A549 (cell line): ENCODE results near the gene P2RY1.

DNA sequence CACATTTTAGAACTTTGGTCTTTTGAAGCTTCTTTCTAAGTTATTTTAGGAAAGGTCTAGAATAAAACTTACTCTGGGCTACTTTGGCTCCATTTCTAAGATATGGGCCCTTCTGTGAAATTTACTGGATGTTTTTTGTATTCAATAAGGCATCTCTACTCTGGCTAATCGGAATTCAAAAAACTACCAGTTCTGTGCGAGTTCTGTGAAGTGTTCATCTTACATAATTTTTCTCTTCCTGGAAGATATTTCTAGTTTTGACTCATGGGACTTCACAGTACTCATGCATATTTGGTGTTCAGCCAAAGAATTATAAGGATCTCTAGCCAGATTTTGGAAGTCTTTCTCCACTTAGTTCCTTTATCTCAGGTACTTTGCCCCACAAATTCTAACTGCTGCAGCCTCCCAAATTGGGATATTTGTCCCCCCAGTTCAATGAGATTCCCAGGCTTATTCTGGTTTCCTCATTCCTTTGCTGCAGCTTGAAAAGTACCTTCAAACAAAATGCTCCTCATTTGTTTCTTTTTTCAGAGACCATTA is 46.4 kb upstream of the MBNL1 start:
- PRO-cap: no peak
CAGE:
- cytosol, long polyA plus RNA: no peak
- long polyA plus RNA: no peak
- nucleus, long polyA plus RNA: no peak

DNA sequence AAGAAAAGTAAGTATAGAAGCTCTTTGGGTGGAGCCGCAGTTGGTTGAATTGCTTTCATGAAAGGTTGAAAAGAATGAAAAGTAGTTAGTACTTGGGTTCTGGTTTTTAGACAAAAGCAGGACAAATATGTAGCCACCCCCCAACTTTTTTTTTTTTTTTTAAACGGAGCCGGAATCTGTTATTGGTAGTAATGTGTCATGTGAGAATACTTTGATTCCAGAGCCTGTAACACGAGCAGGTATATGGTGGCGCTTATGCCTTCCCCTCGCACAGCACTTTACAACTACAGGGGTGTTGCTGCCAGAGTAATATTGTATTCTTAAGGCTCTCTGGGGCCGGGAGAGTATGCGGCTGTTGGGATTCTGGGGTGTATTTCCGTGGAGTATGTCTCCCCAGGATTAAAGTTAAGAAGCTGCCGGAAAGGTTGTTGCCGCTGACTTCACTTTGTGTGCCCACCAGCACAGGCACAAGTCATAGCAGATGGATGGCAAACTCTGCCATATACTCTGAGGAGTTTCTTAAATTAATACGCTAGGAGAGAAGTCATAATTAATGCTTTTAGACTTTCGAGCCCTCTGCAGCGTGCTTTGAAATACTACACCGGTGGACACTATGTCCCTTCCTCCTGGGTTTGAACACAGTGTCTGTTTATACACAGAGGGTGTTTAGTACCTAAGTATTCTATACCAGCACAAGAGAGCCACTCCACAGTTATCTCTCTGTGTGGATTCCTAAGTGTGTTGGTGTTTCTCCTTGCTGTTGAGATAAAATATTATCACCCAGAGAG is 1.2 kb downstream of the MBNL1 start:
- PRO-cap: no peak
CAGE:
- cytosol, long polyA plus RNA: no peak
- long polyA plus RNA: no peak
- nucleus, long polyA plus RNA: no peak

DNA sequence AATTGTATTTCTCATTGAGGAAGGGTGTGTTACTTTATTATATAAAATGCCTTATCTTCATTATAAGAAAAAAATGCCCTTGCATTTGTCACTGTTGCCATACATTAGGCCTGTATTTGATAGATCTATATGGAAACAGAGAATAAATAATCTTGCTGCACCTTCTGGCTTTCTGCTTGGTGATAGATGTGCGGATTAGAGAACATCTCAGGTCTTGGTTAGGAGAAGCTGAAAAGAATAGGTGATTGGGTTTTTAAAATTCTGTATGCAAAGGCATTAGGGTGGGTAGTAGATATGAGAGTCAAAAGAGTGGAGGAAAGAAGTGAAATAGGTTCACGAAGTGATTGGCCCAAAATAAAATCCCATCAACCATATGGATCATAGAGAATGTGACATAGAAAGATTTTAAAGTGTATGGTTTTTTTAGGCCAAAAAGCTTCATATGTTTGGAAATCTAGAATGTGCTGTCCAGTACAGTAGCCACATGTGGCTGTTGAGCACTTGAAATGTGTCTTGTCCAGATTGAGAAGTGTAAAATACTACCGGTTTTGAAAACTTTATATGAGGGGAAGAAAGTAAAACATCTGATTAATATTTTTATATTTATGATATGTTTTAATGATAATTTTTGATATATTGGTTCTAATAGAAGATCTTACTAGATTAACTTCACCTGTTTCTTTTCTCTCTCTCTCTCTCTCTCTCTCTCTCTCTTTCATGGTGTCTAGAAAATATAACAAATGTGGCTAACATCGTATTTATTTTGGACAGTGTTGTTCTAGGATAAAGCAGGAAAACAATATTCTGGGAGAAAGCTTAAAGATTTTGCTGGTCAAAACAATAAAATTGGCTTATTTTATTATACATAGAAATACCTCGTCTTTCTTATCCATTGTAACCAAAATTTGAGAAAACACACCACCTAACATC is 2.9 kb downstream of the MBNL1 start:
- PRO-cap: no peak
CAGE:
- cytosol, long polyA plus RNA: no peak
- long polyA plus RNA: no peak
- nucleus, long polyA plus RNA: no peak

DNA sequence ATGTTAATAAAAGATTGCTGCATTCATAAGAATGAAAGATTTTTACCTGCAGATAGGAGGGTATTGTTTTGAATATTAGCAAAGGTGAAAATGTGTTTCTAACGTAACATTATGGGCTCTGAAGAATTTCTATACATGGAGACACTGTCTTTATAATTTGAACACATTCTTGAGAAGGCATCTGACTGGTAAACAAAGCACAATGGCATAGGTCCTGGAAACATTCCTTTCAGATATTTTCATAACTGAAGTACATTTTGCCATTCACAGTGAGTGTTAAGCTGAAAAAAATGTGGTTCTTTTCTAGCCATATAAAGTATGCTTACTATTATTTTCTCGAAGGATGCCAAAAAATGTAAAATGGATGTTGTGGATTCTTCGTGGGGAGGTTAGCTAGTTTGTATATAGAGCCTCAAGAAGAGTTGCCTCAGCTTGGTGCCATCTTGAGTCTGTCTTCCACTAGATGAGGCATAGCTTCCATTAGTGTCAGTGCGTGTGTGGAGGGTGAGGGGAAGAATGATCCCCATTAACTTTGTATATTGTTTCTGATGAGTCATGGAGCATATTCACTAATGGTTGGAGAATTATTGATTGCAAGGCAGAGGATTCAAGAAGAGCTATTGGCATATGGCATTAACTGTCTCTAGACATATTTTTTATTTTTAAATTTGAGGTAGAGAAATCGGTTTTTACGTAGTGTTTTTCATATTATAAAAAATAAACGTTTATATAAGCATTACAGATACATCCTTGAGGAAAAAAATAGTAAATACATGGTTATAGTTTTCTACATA is 4.1 kb downstream of the MBNL1 start:
- PRO-cap: no peak
CAGE:
- cytosol, long polyA plus RNA: no peak
- long polyA plus RNA: no peak
- nucleus, long polyA plus RNA: no peak

- PRO-cap: no peak
CAGE:
- cytosol, long polyA plus RNA: no peak
- long polyA plus RNA: no peak
- nucleus, long polyA plus RNA: start-site peak on the plus strand at chr3:152276581-152276648, 23 and 55 reads in 2 replicates
These were observed 7.8 kb downstream of the MBNL1 start for GRCh38 chr3:152276485-152276948.

- PRO-cap: no peak
CAGE:
- cytosol, long polyA plus RNA: no peak
- long polyA plus RNA: no peak
- nucleus, long polyA plus RNA: no peak
These were observed 27.0 kb downstream of the MBNL1 start for GRCh38 chr3:152295294-152296632.

DNA sequence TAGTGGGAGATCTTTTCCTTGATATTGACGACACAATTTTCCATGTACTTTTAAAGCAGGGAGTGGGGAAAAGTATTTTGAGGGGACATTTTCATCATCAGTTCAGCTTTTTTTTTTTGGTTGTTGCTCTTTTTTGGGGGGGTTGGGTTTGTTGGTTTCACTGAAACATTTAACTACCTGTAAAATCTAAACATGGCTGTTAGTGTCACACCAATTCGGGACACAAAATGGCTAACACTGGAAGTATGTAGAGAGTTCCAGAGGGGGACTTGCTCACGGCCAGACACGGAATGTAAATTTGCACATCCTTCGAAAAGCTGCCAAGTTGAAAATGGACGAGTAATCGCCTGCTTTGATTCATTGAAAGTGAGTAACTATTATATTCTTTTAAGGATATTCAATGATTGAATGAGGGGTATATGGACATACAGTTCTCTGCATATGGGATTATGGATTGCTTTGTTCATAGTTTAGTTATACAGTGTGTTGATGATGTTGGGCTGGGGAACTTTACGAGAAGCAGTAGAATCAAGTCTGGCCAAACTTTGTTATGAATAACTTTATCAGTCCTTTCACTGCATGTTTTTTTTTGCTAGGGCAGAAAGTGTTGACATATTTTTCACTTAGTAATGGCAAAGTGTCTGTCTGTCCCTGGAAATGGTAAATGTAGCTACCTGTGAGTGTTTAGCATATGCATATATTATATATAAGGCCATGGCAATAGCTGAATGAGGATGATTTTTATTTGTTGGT is 31.4 kb downstream of the MBNL1 start:
- PRO-cap: no peak
CAGE:
- cytosol, long polyA plus RNA: start-site peak on the plus strand centred at position 62 of the sequence, 12 bp wide, 38 and 51 reads in 2 replicates; start-site peak on the plus strand centred at position 140 of the sequence, 13 bp wide, 36 and 125 reads in 2 replicates; start-site peak on the plus strand centred at position 264 of the sequence, 7 bp wide, 30 and 82 reads in 2 replicates
- long polyA plus RNA: no peak
- nucleus, long polyA plus RNA: start-site peak on the plus strand centred at position 32 of the sequence, 107 bp wide, 75 and 212 reads in 2 replicates

DNA sequence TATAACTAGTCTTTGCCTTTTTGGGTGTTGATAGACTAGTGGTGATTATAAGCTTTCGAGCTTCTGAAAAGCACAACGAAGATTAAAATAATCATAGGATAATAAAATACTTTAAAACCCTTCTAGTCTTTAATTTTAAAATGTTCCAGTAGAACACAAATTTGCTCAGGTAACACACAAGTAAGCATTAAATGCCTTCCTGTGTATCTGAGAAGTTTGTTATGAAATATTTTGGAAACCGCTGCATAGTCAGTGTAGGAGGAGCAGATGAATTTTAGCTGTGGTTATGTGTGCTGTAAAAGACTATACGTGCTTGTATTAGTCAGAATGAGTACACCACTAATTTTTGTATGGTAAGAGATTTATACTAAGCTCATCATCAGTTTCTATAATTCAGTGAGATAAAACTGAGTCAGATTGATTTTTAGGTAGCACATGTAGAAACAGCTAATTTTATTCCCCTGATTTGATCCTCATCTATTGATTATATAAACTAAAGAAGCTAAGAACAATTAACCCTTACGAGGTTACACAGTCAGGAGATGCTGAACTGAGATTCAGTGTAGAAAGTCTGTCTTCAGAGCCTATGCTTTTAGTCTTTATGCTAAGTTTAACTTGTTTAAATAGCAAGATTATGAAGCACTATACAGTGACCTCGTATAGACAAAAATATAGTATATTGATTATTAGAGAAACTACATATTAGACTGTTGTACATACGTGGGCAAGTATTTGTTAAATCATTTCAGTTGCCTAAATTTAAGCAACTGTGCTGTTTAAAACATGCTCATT is 41.3 kb downstream of the MBNL1 start:
- PRO-cap: no peak
CAGE:
- cytosol, long polyA plus RNA: no peak
- long polyA plus RNA: no peak
- nucleus, long polyA plus RNA: no peak

- PRO-cap: no peak
CAGE:
- cytosol, long polyA plus RNA: no peak
- long polyA plus RNA: no peak
- nucleus, long polyA plus RNA: no peak
These were observed 60.1 kb downstream of the MBNL1 start for GRCh38 chr3:152328354-152329672.

- PRO-cap: no peak
CAGE:
- cytosol, long polyA plus RNA: no peak
- long polyA plus RNA: no peak
- nucleus, long polyA plus RNA: no peak
These were observed 134.6 kb downstream of the MBNL1 start for GRCh38 chr3:152402944-152404077.

- PRO-cap: bidirectional peak, plus-strand start at chr3:152835131, minus-strand start at chr3:152835009
CAGE:
- cytosol, long polyA plus RNA: no peak
- long polyA plus RNA: no peak
- nucleus, long polyA plus RNA: no peak
These were observed at the start of gene P2RY1 for GRCh38 chr3:152834298-152835290. Gene P2RY1 (plus strand): TSS chr3:152835131.

DNA sequence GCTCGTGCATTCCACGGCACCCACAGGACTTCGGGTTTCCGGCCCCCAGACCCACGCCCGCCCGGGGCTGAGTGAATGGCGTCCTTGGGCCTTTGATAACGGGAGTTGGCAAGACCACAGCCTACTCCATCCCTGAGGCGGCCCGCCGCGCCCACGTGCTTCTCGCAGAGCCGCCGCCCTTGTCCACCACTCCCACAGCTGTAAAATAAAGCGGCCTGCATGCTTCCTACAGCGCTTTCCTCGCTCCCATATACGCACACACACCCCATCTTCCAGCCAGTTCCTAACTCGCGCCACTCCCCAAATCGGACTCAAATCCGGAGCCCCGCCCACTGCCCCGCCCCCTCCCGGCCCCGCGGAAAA is 284 bp upstream of the RAP2B start:
- PRO-cap: bidirectional peak, plus-strand start outside the sequence, minus-strand start at position 151 of the sequence
CAGE:
- cytosol, long polyA plus RNA: no peak
- long polyA plus RNA: no peak
- nucleus, long polyA plus RNA: no peak

- PRO-cap: no peak
CAGE:
- cytosol, long polyA plus RNA: no peak
- long polyA plus RNA: no peak
- nucleus, long polyA plus RNA: no peak
These were observed 4.0 kb downstream of the ARHGEF26 start for GRCh38 chr3:154125190-154125659.

- PRO-cap: no peak
CAGE:
- cytosol, long polyA plus RNA: no peak
- long polyA plus RNA: no peak
- nucleus, long polyA plus RNA: no peak
These were observed 14.3 kb downstream of the ARHGEF26 start for GRCh38 chr3:154135389-154136006.

- PRO-cap: no peak
CAGE:
- cytosol, long polyA plus RNA: no peak
- long polyA plus RNA: no peak
- nucleus, long polyA plus RNA: no peak
These were observed 32.5 kb downstream of the MME start for GRCh38 chr3:155112288-155113445.

DNA sequence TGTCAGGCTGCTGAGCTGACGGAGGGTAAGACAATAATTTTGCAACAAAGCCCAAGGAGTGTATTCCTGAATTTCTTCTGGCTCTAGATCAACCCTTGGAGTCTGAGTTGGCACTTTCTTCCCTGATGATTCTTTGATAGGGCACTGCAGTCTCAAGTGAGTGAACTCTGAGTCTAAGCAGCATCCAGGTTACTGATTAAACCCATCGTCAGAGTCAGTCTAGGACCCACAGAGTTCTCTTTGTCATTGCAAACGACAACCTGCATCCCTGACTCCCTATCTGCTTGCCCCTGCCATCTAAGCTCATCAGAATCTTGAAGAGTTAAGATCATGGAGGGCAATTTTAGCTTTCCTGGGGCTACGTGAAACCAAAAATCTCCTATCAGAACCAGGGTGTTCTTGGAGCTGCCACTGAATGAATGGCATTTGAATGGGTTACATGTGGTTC is 58.6 kb downstream of the MME start:
- PRO-cap: no peak
CAGE:
- cytosol, long polyA plus RNA: no peak
- long polyA plus RNA: no peak
- nucleus, long polyA plus RNA: no peak

DNA sequence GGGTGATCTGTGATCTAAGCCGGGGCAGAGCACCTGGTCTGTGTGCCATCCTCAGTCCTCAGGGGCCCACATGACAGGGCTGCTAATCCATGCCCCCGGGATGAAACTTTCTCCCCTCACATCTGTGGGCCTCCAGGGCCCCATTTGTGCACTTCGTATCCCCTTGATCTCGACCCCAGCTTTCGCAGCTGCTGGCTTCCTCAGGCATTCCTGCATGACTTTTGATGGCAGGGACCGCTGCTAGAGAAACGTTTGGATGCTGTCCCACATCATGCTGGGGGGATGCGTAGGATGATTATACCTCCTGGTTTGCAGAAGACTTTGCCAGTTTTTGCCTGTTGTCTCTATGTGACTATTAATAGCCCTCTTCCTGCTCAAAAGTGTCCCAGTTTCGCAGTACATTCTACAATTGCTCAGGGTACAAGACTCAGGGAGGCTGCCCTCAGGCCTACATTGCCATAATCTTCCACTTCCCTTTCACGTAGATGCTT is 10.4 kb upstream of the KCNAB1 start:
- PRO-cap: no peak
CAGE:
- cytosol, long polyA plus RNA: no peak
- long polyA plus RNA: no peak
- nucleus, long polyA plus RNA: no peak

DNA sequence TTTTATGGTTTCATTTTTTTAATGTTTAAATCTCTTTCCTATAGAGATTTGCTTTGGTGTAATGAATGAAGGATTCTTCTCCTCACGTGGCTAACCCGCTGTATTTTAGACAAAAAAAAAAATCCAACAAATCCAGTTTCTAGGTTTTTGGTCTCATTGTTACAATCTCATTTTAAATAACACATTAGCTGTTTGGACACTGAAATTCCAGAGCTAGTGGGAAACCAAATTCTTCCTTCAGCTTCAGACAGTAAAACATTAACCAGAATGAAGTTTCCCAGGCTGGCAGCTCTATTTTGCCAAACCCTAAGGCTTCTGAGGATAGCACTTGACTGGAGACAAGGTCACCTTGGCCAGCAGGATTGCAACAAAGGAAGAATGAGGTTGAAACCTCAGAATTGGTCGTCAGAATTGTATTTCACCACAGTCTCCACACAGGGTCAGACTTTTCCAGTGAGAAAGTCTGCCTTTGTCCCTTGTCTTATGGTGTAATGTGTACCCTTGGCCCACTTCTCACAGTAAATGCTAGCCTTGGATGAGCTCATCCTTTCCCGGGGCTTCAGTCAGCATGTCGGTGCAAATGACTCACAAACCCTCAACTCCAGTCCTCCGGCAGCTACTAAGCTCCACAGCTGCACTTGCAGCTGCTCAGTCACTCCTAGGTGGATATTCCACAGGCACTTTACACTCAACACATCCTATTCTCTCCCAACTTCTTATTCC is 19.9 kb downstream of the SSR3 start:
- PRO-cap: no peak
CAGE:
- cytosol, long polyA plus RNA: no peak
- long polyA plus RNA: no peak
- nucleus, long polyA plus RNA: no peak

DNA sequence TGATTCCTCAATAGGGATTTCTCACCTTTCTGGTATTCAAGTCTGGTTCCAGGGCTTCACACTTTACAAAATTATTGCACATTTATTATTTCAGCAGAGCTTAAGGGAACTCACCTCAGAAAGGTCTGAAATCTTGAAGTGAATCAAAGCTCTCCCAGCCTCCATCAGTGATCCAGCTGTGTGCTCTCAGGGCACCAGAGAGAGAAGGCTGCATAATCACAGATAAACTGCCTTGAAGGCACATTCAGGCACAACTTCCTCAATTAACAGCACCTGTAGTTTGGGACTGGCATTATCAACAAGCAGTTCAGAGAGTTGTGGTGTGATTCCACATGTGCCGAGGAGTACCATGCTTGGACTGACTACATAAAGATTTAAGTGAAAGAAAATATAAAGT is 59.6 kb upstream of the TIPARP start:
- PRO-cap: no peak
CAGE:
- cytosol, long polyA plus RNA: no peak
- long polyA plus RNA: no peak
- nucleus, long polyA plus RNA: no peak

DNA sequence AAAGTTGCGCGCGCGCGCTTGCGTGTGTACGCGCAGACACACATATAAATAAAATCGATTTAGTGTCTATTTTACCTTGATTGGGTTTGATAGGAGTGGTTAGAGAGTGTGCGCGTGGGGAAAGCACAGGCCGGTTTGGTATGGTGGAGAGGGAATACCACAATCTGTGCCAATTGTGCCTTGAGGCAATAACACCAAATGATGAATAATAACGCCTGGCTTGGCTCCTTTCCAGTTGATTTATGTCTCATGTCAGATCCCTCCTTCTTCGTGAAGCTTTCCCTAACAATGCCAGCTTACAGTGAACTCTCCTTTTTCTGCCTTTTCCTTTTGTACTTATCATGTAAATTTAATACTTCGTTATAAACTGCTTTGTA is 1.6 kb downstream of the TIPARP start:
- PRO-cap: no peak
CAGE:
- cytosol, long polyA plus RNA: no peak
- long polyA plus RNA: no peak
- nucleus, long polyA plus RNA: no peak